Breast (tissue), 4 donors: Measurements from ENCODE around the genes GMNN, CARMIL1, SCGN and H2BC4.

GRCh38 chr6:22025006-22026425 lies 271.3 kb downstream of the PRL start:
- PRO-cap, 3 experiments = no peak in any of the 3 experiments
- RRBS = no CpG with 5 or more reads among the region's 14 CpGs

- PRO-cap, 3 experiments = no peak in any of the 3 experiments
- RRBS = no CpG with 5 or more reads among the region's 3 CpGs
These were observed 44.4 kb downstream of the DCDC2 start for GRCh38 chr6:24313475-24313816.

DNA sequence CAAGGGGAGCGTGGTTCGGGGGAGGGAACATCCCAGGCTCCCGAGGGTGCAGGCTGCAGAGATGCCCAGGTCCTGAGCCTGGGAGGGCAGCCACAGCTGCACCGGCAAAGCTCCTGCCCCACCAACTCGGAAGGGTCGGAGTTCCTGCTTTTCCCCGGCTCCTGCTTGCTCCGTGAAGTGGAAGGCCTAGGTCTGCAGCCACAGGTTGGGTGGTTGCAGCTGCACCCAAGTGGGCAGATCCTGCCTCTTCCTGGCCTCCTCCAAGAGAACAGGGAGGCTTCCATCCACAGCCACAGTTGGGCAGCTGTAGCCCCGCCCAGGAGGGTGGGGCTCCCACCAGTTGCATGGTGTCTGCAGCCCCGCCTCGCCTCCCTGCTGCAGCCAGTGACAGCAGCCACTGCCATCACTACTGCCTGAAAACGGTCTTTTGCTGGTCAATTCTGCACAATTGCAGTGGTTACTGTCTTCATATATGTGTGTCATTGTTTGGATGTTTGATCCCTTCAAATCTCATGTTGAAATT lies 13.3 kb upstream of the GMNN start:
- PRO-cap, 3 experiments = no peak in any of the 3 experiments
- RRBS = 93% methylated on average over 3 of the region's 12 CpGs

GRCh38 chr6:24774625-24775577 lies at the start of gene GMNN:
GMNN (plus strand) TSS chr6:24774937.
- PRO-cap, 3 experiments = peak in 3 of 3 experiments; most common plus-strand start chr6:24774956 (in 3); most common minus-strand start chr6:24774841 (in 2)
- RRBS = 4% methylated on average over 8 of the region's 77 CpGs

DNA sequence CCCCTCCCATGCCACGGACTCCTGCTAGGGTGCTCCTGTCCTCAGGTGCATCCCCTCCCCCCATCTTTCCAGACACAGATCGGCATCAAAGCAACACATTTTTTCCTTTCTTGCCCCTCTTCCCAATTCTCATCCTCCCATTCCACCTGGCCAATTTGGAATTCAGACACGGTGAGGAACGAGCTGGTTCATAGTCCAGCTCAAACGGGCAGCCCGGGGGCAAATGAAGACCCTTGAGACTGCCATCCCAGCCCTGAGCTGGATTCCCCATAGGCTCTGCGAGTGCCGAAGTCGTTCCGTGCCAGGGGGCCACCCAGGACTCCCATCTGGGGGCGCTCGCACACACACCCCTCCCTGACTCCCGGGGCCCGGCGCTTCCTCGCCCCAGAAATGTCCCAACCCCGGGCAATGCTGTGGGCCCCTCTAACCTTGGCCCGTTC lies 25.6 kb downstream of the RIPOR2 start:
- PRO-cap, 3 experiments = no peak in any of the 3 experiments
- RRBS = no CpG with 5 or more reads among the region's 18 CpGs

GRCh38 chr6:25007151-25007567 lies 71.4 kb upstream of the RIPOR2 start:
- PRO-cap, 3 experiments = no peak in any of the 3 experiments
- RRBS = no CpG with 5 or more reads among the region's 3 CpGs

GRCh38 chr6:25153667-25154658 lies 125.2 kb upstream of the CARMIL1 start:
- PRO-cap, 3 experiments = no peak in any of the 3 experiments
- RRBS = no CpG with 5 or more reads among the region's 5 CpGs

DNA sequence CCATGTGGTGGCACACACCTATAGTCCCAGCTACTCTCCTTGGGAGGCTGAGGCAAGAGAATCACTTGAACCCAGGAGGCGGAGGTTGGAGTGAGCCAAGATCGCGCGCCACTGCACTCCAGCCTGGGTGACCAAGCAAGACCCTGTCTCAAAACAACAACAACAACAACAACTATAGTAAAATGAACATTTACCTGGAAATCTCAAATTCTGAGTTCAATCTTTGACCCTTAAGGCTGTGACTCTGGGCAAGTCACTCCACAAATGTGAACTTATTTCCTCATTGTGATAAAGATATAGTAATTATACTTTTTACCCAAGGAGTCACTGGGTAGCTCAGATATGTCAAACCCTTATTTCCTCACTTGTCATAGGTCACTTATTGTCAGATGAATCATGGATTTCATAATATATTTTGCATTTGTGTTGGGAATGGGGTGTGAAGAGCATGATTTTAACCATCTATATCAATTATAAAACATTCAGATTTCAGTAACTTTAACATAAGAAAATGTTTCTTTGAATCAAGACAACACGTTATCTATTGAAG lies 3.8 kb upstream of the CARMIL1 start:
- PRO-cap, 3 experiments = no peak in any of the 3 experiments
- RRBS = no CpG with 5 or more reads among the region's 5 CpGs

DNA sequence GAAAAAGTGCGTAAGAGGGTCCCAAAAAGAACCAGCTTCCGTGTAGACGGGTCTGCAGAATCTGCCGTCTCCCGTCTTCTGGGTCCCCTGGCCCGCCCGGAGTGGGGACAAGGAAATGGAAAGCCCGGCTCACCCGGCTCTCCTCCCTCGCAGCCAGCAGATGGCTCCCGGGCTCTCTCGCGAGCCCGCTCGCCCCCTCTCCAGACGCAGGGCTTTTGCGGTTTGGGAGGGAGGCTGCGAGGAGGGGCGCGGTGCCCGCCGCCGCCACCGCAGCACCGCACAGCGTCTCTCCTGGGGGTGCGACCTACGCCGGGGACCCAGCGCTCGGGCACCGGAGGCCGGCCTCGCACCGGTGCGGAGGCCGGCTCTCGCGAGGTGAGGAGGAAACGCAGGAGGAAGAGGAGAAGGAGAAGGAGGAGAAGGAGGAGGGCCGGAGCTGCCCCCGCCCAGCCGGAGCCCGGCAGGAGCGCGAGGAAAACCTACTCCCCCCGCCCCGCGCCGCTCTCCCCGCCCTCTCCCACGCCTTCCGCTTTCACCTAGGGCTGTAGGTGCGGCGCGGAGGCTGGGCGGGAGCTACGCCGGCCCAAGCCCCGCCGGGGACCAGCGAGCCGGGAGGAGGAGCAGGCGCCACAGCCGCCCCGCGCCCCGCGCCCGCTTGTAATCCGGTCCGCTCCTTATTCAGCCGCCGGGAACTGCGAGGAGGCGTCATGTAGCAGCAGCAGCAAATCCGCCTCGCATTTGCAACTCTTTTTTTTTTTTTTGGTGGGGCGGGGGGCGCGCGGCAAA lies at the start of gene CARMIL1:
Gene CARMIL1, plus strand, starts transcription at position 510 of the 786 bp plus-strand sequence.
- PRO-cap, 3 experiments = peak in 3 of 3 experiments; most common plus-strand start position 218 of the sequence (in 2); most common minus-strand start position 103 of the sequence (in 3)
- RRBS = 2% methylated on average over 22 of the region's 82 CpGs

DNA sequence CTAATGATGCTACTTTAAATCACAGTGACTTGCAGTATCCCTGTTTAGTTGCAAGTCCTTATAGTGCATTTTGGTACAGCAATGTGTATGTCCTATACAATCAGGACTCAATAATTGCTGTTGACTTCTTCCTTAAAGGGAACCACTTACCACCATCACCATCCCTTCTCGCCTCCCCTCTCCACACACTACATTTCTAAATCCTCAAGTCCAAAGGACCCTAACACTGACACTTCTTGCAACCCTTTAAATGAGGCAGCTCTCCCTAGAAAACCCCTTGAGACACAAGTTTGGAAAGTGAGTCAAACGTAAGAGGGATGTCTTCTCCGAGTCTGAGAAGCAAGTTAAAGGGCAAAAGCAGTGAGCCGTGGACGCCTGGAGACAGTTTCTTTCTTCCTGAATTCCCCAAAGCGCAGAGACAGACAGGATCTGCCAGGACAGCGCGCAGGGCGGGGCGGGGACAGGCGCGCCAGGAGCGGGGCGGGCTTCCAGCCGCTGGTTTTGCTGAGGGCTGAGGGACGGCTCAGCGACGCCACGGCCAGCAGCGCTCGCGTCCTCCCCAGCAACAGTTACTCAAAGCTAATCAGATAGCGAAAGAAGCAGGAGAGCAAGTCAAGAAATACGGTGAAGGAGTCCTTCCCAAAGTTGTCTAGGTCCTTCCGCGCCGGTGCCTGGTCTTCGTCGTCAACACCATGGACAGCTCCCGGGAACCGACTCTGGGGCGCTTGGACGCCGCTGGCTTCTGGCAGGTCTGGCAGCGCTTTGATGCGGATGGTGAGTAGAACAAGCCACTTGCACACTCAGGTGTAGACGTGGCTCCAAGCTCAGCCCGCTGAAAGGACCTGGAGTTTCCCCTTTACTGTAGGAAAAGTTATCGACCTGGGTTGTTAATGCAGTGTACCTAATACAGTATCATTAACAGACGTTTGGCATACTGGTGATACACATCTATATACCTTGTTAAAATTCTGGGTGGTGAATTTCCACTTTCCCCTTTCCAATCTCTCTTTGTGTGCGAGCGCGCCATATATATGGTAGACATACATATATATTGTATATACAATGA lies at the start of gene SCGN:
Gene SCGN, plus strand, starts transcription at position 504 of the 1,066 bp plus-strand sequence.
- PRO-cap, 3 experiments = no peak in any of the 3 experiments
- RRBS = 4% methylated on average over 3 of the region's 43 CpGs

GRCh38 chr6:25756155-25756943 lies 1.8 kb downstream of the SLC17A4 start:
- PRO-cap, 3 experiments = no peak in any of the 3 experiments
- RRBS = no CpG with 5 or more reads among the region's 12 CpGs

DNA sequence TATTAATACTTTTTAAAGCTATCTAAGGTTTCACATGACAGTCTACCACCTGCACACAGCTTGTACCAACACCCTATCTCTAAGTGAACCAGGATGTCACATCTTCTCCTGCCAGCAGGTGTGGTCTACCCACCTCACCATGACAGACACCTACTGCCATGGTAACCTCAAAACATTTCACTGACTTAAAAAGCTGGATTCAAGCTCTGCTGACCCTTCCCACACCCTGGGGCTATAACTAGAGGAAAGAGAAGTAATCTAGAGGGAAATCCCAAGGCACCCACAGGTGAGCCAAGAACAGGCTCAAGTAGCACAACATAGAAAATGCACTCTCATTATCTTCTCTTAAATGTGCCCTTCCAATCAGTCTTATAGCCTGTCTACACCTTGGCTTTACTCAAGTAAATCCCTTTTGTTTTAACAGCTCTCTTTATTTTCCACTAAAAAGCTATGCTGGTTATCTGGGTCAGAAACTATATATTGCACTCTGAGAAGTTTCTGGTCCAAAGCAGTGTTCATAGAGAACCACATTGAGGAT lies 1.1 kb downstream of the SLC17A3 start:
- PRO-cap, 3 experiments = no peak in any of the 3 experiments

DNA sequence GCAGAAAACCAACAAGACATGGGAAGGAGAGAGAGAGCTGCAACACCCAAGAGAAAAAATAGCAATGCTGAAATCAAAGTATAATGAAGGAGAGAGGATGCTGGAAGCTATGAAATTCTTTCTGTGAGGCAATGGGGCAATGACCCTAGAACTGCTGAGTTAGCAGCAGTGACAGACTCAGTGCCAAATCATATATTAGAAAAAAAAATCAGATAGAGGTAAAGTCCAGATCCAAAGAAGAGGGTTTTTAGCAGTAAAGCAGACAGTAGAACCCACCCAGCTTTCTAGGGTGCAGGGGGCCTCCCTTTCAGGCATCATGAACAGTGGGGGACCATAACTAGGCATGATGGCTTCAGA lies 27.0 kb downstream of the SLC17A2 start:
- PRO-cap, 3 experiments = no peak in any of the 3 experiments

GRCh38 chr6:26026060-26026627 lies 939 bp downstream of the H4C2 start:
- PRO-cap, 3 experiments = peak in 3 of 3 experiments; most common plus-strand start chr6:26026518 (in 3); most common minus-strand start chr6:26026331 (in 3)
- RRBS = no CpG with 5 or more reads among the region's 16 CpGs

- PRO-cap, 3 experiments = no peak in any of the 3 experiments
- RRBS = no CpG with 5 or more reads among the region's 22 CpGs
These were observed 3.7 kb downstream of the H1-2 start for GRCh38 chr6:26052299-26053236.

DNA sequence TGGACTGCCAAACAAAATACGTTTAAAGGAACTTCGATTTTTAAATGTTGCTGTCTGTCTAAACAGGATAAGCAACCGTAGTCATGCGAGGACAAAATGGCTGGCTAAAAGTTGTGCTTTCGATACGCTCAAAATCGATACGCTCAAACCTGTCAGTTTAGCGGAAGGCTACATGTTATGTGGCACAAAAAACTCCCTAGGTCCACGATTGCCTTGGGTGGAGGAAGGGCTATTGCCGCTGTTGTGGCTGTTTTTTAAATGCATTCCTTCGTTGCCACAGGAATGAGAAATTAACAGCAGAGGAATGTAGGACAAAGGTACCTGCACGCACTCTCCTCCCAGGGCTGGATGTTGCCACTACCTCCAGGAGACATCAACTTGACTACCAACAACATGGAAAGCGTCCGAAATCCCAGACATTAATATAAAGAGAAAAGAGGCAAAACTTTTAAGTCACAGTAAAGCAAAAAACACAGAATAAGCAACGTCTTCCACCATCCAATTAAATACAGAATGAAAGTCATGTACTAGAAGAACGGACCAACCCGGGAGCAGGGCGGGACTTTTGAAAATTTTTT lies 1.3 kb downstream of the H1-2 start:
- PRO-cap, 3 experiments = peak in 3 of 3 experiments; most common plus-strand start position 330 of the sequence (in 1); most common minus-strand start position 97 of the sequence (in 1)
- RRBS = no CpG with 5 or more reads among the region's 19 CpGs

DNA sequence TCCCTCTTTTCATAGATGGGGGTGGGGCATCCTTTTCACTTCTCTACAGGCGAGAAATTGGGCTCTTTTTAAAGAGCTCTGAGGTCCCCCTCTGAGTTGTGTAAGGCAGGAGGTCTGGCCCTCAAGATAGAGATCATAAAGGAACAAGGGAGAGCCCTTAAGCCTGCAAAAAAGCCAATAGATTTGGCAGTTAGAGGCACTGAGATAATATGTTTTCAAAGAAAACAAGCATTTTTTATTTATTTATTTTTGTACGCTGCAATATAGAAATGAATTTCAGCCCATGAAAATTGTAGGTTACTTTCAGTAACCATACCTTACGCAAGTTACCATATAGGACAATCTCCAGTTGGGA lies 830 bp upstream of the H1-2 start:
- PRO-cap, 3 experiments = no peak in any of the 3 experiments
- RRBS = no CpG with 5 or more reads among the region's 3 CpGs

- PRO-cap, 3 experiments = peak in 3 of 3 experiments; most common minus-strand start chr6:26123926 (in 3)
- RRBS = no CpG with 5 or more reads among the region's 16 CpGs
These were observed at the start of gene H2BC4 for GRCh38 chr6:26123669-26124024. H2BC4 (minus strand) TSS chr6:26123926.

- PRO-cap, 3 experiments = no peak in any of the 3 experiments
- RRBS = 0% methylated on average over 2 of the region's 16 CpGs
These were observed 1.3 kb downstream of the H2AC6 start for GRCh38 chr6:26125142-26125766.

DNA sequence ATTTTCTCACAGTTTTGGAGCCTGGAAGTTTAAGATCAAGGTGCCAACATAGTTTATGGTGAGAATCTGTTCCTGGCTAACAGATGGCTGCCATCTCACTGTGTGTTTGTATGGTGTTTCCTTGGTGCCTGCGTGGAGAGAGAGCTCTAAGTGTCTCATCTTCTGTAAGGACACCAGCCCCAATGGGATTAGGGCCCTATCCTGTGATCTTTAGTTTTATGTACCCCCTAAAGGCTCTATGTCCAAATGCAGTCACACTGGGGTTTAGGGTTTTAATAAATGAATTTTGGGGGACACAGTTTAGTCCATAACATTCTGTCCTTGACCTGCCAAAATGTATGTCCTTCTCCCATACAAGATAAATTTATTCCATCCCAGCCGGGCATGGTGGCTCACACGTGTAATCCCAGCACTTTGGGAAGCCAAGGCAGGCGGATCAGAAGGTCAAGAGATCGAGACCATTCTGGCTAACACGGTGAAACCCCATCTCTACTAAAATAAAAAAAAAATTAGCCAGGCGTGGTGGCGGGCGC lies 6.1 kb downstream of the H2AC6 start:
- PRO-cap, 3 experiments = no peak in any of the 3 experiments
- RRBS = no CpG with 5 or more reads among the region's 9 CpGs